Tongue (tissue), 2 donors: ENCODE measurements around a stretch of chr6.

GRCh38 chr6:100881947-100882382, 836 bp upstream of the ASCC3 start:
- RAMPAGE, long total RNA: no peak

- RAMPAGE, long total RNA: no peak
These were observed 92.1 kb downstream of the HACE1 start for GRCh38 chr6:104767326-104768253.

- RAMPAGE, long total RNA: no peak
These were observed 25.4 kb upstream of the PREP start for GRCh38 chr6:105428067-105428895.

DNA sequence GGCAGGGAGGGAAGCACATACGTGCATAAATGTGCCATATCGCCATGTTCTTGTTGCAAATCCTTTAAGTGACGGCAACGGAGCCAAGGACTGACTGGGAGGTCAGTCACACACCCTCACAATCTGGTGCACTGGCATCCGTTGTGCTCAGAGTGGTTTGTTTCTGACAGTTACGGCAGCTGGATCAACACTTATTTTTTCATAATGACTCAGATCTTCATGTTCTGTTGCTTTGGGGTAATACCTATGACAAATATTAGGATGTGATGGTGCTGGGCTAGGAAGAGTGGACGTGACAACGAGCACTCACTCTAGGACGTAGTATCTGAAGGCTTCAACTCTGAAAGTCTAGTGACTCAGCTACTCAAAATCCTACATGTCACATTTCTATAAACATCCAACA, 56.2 kb upstream of the PREP start:
- RAMPAGE, long total RNA: no peak

DNA sequence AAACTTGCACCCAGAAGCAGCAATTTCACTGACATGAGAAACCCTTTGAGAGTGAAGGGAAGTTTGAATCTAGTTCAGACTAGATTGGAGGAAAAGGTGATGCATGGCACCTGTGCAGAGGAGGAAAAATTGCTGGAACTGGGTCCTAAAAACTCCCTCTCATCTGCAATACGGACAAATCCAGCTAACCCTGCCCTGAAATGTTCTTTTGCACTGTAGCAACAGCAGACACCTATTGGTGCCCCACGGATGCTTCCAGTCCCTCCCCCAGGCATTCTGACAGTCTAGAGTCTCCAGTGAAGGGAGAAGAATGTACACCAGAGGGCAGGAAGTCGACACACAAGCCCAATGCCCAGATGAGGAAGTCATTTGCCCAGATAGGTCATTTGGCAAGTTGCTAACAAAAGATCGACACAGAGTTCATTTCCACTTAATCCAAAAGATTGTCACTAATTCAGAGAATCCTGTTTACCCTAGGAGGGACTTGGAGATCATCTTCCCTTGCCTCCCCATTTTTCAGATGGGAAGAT, 293.1 kb upstream of the PRDM1 start:
- RAMPAGE, long total RNA: no peak

DNA sequence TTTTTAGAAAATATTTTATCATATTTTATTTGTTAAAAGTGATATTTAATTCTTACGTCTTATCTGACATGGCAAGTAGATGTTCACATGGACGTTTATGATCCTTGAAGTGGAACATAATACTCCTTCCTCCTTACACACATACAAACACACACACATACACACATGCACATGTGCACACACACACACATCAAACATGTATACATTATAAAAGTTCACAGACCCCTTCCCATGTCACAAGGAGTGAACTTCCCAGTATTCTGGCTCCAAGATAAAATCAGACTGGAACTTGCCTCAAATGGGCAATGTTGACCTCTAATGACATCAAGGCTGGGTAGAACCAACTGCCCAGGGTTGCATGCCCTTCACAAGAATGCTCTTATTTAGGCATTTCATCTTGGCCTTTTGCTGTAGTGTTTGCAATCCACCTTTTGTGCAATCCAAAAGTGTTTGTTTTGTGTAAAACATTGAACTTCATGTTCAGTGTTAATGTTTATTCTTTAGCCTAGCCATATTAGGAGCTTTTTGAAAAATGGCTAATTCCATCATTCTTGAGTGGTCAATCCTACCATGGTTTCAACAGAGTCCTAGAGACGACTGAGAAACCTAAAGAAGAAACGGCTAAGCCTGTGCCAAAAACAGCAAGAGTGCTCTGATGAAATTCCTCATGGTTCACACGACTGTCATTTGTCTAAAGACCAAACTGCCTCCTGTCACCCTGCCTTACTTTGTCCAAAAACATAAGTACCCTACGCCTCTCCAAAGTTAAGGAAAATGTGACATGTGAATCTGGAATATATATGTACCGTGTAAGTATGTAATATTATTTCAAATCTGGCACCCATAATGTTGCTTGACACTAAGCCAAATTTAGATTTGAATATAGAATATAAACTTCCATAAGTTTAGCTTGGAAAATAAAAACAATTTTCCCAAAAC, 279.7 kb upstream of the PRDM1 start:
- RAMPAGE, long total RNA: no peak

- RAMPAGE, long total RNA: no peak
These were observed 33.3 kb downstream of the PRDM1 start for GRCh38 chr6:106119262-106119963.

DNA sequence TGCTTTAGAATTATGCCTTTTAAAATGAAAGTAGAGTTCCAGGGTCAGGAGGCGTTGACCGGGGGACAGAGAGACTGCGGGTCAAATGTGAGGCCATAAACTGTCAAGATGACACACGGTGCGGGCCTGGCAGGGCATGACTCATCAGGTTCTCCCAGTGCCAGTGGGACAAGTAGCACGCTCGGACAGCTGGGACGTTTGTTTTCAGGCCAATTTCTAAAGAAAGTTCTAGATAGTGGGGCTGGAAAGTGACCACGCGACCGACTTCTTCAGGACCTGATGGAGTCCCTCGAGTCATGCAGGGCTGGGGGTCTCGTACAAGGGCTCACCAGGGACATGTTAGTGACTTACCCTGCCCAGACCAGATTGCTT, 49.1 kb downstream of the PRDM1 start:
- RAMPAGE, long total RNA: no peak

GRCh38 chr6:106195609-106196120, 109.5 kb downstream of the PRDM1 start:
- RAMPAGE, long total RNA: no peak

GRCh38 chr6:106509933-106510994, 119.0 kb downstream of the RTN4IP1 start:
- RAMPAGE, long total RNA: no peak

DNA sequence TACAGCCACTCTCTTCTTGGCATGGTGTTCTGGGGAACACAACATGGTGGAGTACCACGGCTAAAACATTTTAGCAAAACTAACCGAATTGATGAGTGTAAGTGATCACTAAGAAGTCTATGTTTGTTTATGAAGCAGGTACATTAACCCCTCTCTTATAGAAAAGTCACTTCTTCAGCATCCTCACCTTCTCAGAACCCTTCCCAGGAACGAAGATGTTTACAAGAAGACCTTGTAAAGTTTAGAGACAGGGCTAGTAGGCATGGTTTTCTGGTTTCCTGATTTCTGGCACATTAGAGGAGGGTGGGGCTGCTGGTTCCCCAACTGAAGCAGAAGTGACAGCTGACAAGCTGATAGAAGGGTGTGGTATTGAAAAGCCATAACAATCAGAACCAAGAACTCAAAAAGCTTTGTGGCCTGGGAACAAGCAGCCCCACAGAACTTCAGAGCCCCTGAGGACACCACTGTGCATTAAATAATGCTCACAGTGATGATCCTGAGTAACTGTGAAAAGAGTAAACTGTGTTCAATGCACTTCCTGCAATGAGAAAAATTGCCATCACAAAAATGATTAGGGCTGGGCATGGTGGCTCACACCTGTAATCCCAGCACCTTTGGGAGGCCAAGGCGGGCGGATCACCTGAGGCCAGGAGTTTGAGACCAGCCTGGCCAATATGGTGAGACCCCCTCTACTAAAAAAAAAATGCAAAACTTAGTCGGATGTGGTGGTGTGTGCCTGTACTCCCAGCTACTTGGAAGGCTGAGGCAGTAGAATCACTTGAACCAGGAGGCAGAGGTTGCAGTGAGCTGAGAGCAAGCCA, 91.1 kb downstream of the RTN4IP1 start:
- RAMPAGE, long total RNA: no peak

GRCh38 chr6:106567936-106568235, 61.4 kb downstream of the RTN4IP1 start:
- RAMPAGE, long total RNA: no peak

- RAMPAGE, long total RNA: no peak
These were observed 8.5 kb downstream of the QRSL1 start for GRCh38 chr6:106637662-106638414.

- RAMPAGE, long total RNA: no peak
These were observed 169.9 kb downstream of the QRSL1 start for GRCh38 chr6:106798971-106800017.

DNA sequence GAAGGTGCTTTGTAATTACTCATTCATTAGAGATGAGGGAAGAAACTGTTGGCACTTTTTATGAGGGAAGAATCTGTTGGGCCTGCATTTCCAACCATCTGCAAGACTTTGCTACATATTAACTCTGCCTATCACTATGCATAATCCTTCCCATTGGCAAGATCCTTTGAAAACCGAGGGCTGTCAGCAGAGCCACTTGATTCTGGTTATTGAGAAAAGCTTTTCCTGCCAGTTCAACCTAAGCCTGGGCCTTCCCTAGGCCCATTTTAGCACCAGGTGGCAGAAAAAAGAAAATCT, 103.5 kb downstream of the CD24 start:
- RAMPAGE, long total RNA: no peak

GRCh38 chr6:107787222-107787756, 36.8 kb downstream of the SCML4 start:
- RAMPAGE, long total RNA: no peak

- RAMPAGE, long total RNA: no peak
These were observed 2.5 kb downstream of the SCML4 start for GRCh38 chr6:107821488-107822172.

DNA sequence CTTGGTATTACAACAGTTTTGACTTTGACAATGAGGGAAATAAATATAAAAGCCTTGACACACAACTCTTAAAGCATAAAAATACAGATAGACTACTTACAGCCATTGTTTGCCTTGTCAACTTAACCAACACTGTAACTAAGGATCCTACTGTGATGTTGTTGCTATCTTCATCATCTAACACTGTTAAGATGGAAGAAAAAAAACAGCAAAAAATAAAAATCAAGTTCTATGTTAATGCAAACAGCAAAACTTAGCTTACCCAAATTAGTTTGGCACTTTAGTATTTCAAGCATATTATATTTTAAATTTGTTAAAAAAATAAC, 60.5 kb downstream of the SEC63 start:
- RAMPAGE, long total RNA: no peak

DNA sequence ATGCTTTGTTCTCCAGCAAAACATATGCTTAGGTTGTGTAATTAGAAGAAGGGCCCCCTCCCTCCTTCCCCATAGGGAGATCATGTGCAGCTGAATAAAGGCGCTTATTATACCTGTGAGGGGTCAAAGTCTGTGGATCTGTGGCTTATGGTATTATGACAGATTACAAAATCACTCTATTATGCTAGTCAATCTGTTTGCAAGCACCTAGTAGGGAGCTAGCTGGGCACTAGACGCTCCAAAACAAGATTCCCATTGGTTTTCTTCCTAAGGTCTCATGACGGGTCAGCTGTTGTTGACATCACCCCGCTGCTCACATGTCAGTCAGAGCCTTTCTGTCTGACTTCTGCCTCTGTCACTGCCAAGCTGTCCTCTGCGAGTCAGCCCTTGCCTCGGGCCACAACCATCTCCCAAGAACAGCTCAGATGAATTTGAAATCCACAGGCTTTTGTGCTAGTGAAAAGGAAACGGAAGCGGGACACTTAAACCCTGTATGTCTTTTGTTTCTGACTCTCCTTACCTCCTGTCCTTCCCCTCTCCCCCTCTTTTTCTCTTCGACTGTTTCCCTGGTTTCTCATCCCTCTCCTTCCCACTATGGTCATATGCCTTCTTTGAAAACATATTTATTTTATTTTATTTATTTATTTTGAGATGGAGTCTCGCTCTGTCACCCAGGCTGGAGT, 44.9 kb upstream of the SEC63 start:
- RAMPAGE, long total RNA: no peak

- RAMPAGE, long total RNA: no peak
These were observed 31.2 kb upstream of the NR2E1 start for GRCh38 chr6:108134697-108135037.